Neural progenitor cell (in vitro differentiated cells): Measurements from ENCODE around the gene CST9.

- RAMPAGE, long total RNA, result no peak
Measured at GRCh38 chr20:23084264-23084595, 1.9 kb downstream of the CD93 start.

DNA sequence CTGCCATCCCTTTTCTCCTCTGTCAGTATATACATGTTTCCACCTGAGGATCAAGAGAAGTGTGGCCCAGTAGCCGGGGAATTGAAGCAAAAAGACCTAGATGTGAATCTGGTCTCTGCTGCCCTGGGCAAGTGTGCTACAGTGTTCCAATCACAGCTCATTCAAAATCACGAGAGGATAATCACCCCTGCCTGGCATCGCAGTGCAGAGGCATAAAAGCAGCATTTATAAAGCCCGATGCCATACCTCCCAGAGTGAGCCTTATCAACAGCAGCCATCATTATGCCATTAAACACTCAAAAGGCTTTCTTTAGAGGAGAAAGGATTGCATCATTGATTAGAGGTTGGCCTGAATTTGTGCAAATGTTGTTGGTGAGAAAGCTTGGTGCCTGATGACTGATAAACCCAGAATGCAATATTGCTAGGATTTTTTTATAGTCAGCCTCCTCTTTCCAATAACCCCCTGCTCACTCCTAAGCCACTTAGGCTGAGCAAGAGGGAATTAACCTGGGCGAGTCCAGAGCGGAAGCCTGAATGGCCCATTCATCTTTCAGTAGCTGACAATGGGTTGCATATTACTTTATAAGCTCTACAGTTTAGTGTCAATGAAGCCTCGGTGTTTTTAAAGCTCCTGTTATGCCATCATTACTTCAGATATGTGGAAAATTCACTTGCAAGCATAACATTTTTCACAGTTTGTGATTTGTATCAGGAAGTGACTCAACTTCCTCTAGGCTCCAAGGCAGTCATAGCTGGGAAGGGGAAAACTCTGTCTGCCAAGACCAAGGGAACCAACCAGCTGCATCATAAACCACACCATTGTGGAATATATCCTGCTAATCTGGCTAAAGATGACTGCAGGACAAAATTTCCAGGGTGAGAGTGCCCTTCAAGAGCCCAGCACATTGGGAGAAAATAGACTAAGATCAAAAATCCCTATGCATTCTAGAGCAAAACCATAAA is 92.4 kb upstream of the NXT1 start:
- RAMPAGE, long total RNA, result no peak

DNA sequence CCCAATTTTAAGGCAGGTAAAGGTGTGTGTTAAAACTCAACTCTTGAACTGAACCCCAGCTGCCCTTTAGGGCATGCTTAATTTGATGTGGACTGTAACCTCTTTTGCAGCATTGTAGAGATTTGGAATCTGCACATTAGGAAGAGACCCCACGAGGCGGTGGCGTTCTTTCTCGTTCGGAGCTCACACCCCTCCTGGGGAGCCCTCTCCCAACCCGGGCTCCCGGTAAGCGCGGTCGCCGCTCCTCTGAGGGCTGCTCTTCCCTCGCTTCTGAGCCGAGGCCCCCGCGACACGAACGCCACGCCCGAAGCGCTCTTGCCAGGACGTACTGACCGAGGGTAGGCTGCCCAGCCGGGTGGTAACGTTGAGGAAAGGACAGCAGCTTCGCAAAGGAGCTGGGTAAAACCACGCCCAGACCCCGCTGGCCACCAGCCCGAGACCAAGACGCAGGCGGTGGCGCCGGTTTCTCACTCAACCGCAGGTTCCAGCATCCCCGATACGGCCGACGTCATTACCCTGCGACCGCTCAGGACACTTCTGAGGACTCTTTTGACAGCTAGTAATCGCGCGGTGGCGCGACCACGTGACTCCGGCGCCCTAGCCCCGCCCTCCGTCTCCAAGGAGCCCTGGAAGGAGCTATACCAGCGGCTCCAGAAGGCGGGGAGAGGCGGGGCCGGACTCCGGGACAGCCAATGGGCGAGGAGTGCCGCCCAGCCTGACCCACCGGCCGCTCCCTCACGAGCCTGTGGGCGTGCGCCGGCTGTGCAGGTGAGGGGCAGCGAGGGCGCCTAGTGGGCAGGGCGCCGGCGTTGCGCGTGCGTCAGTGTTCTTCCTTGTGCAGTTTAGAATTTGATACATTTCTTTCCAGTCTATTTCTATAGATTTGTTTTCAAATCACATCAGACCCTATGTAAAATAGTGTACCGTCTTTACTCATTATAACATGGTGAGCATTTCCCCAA is 4.1 kb upstream of the GZF1 start:
- RAMPAGE, long total RNA, result no peak

DNA sequence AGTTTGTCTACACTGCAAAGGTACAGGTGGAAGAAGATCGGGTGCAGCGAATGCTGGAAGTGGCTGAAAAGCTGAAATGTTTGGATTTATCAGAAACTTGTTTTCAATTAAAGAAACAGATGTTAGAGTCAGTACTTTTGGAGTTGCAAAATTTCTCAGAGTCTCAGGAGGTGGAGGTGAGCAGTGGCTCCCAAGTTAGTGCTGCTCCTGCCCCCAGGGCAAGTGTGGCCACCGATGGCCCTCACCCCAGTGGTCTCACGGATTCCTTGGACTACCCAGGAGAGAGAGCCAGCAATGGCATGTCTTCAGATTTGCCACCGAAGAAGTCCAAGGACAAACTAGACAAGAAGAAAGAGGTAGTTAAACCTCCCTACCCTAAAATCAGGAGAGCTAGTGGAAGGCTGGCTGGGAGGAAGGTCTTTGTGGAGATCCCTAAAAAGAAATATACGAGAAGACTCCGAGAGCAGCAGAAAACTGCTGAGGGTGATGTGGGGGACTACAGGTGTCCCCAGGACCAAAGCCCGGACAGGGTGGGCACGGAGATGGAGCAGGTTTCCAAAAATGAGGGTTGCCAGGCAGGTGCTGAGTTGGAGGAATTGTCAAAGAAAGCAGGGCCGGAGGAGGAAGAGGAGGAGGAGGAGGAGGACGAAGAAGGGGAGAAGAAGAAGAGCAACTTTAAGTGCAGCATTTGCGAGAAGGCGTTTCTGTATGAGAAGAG is 2.8 kb downstream of the GZF1 start:
- RAMPAGE, long total RNA, result no peak

GRCh38 chr20:23411949-23412524 is 9.3 kb downstream of the NAPB start:
- RAMPAGE, long total RNA, result no peak

- RAMPAGE, long total RNA, result no peak
Measured at GRCh38 chr20:23435908-23436609, 3.4 kb upstream of the CSTL1 start.

DNA sequence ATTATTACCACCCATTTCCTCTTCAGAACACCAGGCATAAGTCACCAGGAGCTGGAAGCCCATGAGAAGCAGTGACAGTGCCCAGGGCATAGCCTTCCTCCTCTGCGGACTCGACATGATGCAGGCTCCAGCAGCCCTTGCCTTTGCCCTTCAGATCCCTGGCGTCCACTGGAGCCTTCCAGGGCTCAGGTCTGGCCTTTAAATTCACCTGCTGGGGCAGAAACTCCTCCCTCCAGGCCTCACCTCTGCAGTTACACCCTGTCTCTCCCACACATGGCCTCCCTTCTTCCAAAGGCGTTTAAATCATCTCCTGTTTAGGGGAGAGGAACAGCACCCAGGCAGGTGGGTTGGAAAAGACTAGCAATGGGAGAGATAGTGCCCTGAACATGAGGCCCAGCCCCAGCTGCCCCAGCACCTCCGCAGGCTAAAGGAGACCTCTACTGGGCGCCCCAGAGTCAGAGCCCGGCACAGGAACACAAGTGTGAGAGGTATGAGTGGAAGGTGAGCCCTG is at the start of gene CST9:
CST9 (minus strand) TSS at position 170 of the 511 bp plus-strand sequence.
- RAMPAGE, long total RNA, result no peak

- RAMPAGE, long total RNA, result no peak
Measured at GRCh38 chr20:23636337-23636985, 1.3 kb downstream of the CST3 start.

- RAMPAGE, long total RNA, result no peak
Measured at GRCh38 chr20:23980939-23981525, 7.5 kb downstream of the GGTLC1 start.

DNA sequence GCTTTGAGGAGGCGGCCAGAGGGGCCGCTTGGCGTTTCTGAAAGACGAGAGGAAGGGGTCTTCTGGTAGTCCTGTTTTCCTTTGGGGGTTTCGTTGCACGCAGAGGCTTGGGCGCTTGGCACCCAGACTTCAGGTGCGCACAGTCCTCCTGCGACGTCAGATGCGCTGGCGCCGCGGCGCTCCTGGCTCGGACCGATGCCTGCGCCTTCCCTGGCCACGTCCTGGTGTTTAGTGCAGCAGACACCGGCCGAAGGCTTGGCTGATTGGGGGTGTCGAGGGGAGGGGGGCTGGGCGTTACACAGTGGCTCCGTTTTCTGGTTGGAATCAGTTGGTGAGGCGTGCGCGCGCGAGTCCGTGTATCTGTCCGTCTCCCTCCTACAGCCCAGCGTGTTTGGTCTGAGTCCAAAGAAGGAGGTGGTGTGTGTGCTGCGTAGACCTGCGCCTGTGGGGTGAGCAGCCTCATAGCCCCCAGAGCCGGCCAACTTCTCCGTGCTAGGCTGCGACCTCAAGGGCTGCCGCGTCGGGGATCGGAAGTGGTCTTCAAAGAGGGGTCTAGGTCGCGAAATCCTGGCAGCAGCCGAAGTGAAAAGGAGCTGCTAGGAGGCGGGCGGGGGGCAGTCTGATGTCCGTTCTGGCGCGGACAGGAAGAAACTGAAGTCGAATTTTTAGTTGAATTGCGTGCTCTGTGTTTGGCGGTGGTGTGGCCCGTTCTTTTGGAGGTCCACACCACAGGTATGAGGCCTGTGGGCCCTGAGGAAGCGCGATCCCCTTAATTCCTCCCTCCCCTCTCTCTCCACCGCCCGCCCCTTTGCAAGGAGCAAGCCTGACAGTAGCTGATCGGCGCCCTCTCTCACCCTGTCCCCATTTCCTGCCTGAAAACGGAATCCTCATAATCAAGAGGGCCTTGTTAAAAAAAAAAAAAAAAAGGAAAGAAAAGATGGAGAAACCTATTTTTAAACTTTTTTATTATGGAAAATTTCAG is 1.6 kb downstream of the SYNDIG1 start:
- RAMPAGE, long total RNA, result no peak

DNA sequence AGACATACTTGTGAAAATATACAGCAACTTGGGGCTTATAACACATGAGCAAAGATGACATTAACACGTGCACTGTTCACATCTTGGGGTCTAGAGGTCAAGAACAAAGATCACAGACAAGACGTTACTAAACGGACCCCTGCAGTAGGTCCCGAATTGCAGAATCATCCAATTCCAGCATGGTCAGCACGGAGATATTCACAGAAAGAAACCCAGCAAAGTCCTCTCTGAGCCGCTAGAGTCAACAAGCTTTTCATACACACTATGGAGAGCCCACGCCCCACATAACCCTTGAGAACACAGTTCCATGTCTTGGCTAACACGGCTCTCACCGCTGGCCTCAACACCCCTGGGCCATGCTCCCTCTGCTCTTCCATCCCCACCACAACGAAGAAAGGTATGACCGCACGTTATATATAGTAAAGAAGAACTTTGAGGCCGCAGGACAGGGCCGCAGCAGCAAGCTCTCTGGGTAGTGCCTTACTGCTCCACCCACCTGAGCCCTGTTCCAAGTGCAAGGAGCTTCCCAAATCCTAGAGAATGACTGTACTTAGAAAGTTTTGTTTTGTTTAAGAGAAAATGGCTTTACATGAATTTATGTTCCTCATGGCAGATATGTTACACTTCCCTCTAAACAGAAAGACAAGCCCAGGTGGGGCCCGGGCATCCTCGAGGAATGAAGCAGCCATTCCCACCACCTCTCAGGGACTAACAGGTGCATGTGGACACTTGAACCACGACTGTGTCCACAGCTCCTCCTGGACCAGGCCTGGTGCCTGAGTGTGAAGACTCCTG is 14.1 kb downstream of the CST7 start:
- RAMPAGE, long total RNA, result no peak

DNA sequence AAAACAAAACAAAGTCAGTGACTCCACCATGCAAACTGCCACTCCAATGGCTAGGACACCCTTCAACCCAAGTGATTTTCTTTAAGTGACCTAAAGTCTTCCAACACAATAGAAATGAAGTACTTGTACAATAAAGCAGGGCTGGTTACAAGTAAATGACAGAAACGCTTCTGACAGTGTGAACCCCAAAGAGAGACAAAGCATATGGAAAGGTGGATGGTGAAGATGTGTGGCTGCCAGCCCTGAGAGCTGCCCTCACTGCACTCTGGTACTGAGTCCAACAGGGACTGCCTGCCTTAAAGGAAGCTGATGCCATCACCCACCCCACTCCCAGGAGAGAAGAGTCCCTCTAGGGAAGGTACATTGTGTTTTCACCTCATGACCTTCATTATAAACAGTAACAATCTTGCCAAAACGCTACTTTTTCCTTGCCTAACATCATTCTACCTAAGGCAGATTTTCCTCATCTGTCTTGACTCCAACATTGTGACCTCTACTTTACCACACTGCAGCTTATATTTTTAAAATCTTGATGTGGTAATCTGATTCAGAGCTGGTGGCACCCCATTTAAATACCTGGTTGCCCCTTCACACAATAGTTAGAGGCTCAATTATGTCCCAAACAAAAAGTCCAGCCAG is 4.6 kb downstream of the APMAP start:
- RAMPAGE, long total RNA, result no peak

DNA sequence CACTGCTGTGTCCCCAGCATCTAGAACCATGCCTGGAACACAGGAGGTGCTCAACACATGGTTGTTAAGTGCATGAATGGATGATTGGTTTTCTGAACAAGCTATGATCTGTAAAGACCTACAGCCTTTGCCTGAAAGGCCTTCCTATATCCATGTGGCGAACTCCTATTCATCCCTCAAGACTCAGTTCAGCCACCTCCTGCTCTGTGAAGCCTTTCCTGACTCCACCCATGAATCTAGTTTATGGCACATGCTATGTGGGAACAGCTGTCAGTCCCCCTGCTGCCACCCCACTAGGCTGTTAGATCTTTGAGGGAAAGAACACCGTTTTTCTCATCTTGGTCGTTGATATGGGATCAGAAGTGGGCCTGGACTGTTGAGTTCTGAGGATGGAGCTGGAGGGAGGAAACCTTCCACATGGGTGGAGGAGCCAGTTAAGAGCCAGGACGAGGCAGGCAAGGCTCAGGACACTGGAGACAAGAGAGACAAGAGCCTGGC is 17.9 kb upstream of the APMAP start:
- RAMPAGE, long total RNA, result no peak

- RAMPAGE, long total RNA, result no peak
Measured at GRCh38 chr20:25048353-25049164, 9.4 kb downstream of the ACSS1 start.

GRCh38 chr20:25148395-25149207 is 46.9 kb upstream of the ENTPD6 start:
- RAMPAGE, long total RNA, result no peak

- RAMPAGE, long total RNA, result no peak
Measured at GRCh38 chr20:25220728-25221351, 25.3 kb downstream of the ENTPD6 start.

DNA sequence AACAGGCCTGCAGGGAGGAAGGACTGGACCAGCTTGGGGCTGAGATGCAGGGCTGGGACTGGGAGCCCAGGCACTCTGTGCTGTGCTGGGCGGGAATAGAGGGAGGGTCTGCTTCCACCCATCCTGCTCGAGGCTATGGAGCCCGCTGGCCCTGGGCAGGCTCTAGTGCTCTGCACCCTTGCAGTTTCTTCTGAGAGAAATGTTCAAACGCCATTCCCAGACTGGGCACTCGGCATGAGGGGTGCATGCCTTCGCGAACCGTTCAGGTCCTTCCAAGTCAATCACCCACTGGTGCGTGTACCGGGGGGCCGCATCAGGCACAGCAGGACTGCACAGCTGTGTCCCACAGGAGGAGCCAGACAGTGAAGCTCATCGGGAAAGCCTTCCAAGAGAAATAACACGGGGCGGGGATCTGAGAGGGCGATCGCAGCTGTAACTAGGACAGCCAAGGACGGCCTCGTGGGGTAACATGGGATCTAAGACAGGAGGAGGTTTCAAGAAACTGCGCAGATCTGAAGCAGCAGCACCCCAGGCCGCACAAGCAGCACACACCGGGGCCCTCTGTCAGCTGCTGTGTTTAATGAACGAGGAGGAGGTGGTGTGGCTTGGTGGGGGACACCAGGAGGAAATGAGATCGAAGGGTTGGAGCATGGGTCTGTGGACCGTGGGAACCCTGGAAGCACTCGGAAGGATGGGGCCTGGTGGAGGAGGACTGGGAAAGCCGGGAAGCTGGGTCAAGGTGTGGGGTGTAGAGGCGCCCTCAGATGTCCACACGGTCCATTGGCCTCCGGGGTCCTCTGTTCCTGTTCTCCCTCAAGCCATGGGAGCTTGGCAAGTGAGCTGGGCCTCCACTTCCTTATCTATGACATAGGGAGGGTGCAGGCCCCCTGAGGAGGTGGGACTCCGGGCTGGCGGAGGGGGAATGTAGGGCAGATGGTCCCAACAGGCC is 26.0 kb upstream of the PYGB start:
- RAMPAGE, long total RNA, result no peak

- RAMPAGE, long total RNA, result no peak
Measured at GRCh38 chr20:25239496-25239945, 8.4 kb upstream of the PYGB start.

DNA sequence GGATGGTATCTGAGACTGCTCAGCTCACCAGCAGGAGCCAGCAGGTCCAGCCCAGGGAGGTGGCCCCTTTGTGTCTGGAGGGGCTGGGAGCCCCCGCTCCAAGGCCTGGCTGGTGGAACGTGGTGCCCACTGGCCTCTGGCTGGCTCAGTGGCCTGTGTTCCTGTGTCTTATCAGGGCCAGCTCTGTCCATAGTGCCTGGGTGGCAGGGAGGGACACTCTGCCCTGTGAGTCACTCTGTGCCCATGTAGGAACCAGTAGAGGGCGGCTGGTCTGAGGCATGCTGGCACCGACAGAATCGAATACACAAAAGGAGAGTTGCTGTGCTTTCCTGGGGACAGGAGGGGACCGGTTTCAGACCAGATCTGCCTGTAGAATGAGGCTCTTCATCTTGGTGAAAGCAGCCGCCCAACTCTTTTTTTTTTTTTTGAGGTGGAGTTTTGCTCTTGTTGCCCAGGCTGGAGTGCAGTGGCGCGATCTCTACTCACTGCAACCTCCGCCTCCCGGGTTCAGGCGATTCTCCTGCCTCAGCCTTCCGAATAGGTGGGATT is 7.5 kb downstream of the PYGB start:
- RAMPAGE, long total RNA, result no peak

- RAMPAGE, long total RNA, result no peak
Measured at GRCh38 chr20:25310183-25311245, 62.6 kb downstream of the PYGB start.